LHCN-M2 (cell line): ENCODE data around the genes KIF26A and BTBD6.

DNA sequence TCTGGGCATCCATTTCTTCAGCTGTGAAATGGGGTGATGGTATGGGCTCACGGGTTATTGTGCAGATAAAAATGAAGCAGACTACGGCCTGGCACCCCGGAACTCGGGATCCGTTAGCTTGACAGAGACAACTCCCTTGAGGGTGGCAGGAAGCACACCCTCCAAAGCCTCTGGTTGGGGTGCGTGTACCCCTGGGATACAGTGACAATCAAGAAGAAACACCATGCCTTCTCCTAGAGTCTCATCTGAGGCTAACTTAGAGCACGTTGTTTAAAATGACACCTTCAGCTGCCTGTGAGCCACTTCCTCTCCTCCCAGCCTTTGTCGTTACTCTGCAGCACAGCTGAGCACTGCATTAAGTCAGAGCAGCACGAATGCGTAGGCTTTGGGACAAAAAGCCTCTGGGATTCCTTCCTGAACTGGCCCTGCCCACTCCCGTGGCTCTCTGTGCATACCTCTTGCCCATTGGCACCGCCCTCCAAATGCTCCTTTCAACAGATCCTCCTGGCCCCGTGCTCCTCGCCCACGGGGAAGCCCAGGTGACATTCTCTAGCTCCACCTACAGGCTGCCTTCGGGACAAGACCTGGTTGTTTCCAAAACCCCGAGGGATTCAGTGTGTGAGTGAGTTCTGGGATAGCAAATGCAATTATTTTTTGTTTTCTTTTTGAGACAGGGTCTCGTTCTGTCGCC, 11.2 kb downstream of the ATP5MJ start:
- RAMPAGE, long total RNA, result no peak

- RAMPAGE, long total RNA, result no peak
These were observed 940 bp upstream of the ASPG start for GRCh38 chr14:104084532-104084988.

- RAMPAGE, long total RNA, result no peak
These were observed 5.8 kb downstream of the ASPG start for GRCh38 chr14:104091150-104091910.

DNA sequence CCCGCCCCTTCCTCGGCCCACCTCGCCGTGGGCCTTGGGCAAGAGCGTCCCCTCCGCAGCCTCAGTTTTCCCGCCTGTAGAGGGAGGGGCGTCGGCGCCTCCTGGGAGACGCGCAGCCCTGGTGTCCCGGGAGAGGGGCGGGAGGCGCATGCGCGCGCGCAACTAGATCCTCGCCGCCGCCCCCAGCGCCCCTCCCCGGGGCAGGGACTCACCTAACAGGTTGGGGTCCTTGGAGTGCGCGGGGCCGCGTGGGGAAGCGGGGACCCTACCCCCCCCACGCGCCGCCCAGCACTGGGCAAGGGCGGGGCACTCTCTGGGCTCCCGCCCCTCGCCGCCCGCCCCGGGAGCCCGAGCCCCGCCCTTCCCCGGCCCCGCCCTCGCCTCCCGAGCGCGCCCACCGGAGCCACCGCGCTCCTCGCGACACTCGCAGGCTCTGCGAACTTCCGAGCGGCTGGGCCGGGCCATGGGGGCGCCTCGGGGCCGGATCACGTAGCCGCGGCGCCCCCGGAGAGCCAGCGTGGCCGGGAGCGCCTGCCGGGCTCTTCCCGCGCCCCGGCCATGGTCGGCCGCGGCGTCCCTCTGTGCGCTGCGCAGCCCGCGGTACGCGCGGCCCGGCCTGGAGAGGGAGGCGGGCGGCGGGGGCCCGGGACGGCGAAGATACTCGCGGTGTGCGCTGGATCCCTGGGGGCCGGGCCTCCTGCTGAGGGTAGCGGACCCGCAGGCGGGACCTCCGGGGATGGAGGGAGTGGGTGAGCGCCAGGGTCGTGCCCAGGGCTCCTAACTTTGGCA, at the start of gene KIF26A:
TSS of gene KIF26A (plus strand) at position 423 of the 789 bp plus-strand sequence.
- RAMPAGE, long total RNA, result no peak

GRCh38 chr14:104580224-104580515, 606 bp downstream of the C14orf180 start:
- RAMPAGE, long total RNA, result no peak

GRCh38 chr14:104656303-104656716, 33.1 kb upstream of the INF2 start:
- RAMPAGE, long total RNA, result no peak

GRCh38 chr14:104660564-104661024, 28.8 kb upstream of the INF2 start:
- RAMPAGE, long total RNA, result no peak

GRCh38 chr14:104666081-104666761, 23.2 kb upstream of the INF2 start:
- RAMPAGE, long total RNA, result no peak

- RAMPAGE, long total RNA, result no peak
These were observed 10.9 kb upstream of the INF2 start for GRCh38 chr14:104678352-104679003.

DNA sequence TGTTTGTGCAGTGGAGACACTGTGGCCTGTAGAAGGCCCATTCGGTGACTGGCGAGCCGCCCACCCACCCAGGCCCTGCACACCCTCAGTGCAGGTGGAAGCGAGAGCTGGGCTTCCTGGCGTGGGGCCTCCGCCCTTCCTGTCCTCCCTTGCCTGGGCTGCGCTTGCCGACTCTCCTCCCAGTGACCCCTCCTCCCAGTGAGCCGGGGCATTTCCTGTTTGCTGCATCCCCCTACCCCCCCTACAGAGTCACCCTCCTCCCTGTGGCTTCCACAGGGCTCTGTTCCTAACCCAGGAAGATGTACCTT, 5.9 kb downstream of the INF2 start:
- RAMPAGE, long total RNA, result no peak

GRCh38 chr14:104705823-104706397, 16.5 kb downstream of the INF2 start:
- RAMPAGE, long total RNA, result no peak

GRCh38 chr14:104745728-104746202, 7.2 kb upstream of the SIVA1 start:
- RAMPAGE, long total RNA, result no peak

- RAMPAGE, long total RNA, result no peak
These were observed 2.2 kb upstream of the SIVA1 start for GRCh38 chr14:104750763-104751098.

GRCh38 chr14:104865525-104866312, 651 bp downstream of the CEP170B start:
- RAMPAGE, long total RNA, result no peak

GRCh38 chr14:104899021-104899246, 25.7 kb upstream of the PLD4 start:
- RAMPAGE, long total RNA, result no peak

DNA sequence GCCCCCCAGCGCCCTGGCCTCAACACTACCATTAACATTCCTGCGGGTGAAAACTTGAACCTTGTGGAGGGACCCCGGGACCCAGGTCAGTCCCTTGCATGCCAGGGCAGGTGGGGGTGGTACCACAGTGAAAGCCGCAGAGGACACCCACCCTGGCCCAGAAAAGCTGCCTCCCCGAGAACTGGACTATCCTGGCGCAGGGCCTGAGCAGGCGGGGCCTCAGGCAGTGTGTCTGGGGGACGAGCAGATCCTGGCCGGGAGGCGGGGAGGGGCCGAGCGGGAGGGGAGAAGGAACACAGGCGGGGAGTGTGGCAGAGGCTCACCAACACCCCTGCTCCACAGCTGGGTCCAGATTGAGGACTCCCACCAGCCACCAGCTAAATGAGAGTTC, 10.0 kb downstream of the AHNAK2 start:
- RAMPAGE, long total RNA, result no peak

- RAMPAGE, long total RNA, result no peak
These were observed 13.6 kb downstream of the GPR132 start for GRCh38 chr14:105051471-105052120.

DNA sequence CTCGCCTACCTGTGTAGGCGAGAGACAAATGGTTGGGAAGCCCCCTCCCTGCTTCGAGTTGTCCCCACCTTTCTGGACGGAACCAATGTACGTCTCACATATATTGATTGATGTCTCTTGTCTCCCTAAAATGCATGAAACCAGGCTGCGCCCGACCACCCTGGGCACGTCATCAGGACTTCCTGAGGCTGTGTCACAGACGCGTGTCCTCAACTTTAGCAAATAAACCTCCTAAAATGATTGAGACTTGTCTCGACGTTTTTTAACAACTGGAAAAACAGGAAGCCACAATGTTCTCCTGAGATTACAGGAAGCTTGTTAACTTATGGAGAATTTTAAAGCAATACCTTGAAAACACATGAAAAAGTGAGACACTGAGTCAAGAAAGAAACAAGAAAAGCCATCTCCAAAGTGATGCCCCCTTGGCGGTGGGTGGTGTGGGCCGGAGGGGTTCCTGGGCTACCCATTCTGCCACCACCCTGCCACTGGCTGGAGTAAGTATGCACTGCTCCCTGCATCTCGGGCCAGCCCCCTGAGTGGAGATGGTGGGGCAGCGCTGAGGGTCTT, 5.6 kb downstream of the GPR132 start:
- RAMPAGE, long total RNA, result no peak

DNA sequence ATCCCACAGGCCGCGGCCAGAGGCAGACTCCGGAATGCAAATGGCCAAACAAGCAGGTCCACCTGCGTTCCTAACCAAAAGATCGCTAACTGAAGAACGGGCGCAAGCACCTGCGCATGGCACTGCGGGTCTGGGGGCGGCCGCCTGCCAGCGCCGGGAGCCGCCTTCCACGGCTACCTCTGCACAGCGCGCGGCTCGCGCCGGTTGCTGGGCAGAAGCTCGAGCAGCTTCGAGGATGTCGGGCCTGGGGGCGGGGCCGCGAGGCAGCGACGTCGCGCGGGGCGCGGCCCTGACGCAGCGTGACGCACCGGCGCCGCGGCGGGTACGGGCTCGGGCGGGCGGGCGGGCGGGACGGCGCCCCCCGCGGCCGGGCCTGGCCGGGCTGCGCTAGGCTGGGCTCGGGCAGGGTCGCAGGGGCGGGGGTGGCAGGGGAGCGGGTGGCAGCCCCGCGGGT, at the start of gene BTBD6:
TSS of gene BTBD6 (plus strand) at position 295 of the 454 bp plus-strand sequence.
- RAMPAGE, long total RNA, result no peak

GRCh38 chr14:105301448-105301666, 556 bp upstream of the BRF1 start:
- RAMPAGE, long total RNA, result no peak